Keratinocyte (primary cell): ENCODE measurements around a stretch of chr4.

DNA sequence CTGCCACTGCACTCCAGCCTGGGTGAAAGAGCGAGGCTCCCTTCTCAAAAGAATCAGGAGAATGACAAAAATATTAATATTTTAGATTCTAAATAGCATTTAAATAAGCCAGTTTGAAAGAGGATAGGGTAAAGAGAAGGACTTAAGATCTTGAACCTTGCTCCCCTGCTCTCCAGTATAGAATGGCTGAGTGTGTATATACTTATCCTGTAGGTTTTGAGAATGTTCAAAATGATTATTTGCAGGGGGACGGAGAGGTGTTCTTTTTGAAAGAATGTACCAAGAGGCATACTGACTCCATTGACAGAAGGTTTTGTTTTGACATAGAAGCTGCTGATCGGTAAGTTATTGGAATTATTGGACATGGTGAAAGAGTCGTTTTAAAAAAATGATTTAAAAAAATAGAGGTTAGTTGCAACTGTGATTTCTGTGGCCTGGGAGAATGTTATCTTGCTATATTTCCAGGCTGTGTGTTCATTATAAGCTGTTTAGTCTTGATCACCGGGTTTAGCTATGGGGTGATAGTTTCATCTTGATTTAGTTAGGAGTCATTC lies 149.8 kb downstream of the ARHGAP10 start:
CAGE:
- cytosol, long polyA minus RNA, result no peak
- cytosol, long polyA plus RNA, result no peak
- long polyA plus RNA, result no peak
- nucleus, long polyA minus RNA, result no peak
- nucleus, long polyA plus RNA, result no peak

DNA sequence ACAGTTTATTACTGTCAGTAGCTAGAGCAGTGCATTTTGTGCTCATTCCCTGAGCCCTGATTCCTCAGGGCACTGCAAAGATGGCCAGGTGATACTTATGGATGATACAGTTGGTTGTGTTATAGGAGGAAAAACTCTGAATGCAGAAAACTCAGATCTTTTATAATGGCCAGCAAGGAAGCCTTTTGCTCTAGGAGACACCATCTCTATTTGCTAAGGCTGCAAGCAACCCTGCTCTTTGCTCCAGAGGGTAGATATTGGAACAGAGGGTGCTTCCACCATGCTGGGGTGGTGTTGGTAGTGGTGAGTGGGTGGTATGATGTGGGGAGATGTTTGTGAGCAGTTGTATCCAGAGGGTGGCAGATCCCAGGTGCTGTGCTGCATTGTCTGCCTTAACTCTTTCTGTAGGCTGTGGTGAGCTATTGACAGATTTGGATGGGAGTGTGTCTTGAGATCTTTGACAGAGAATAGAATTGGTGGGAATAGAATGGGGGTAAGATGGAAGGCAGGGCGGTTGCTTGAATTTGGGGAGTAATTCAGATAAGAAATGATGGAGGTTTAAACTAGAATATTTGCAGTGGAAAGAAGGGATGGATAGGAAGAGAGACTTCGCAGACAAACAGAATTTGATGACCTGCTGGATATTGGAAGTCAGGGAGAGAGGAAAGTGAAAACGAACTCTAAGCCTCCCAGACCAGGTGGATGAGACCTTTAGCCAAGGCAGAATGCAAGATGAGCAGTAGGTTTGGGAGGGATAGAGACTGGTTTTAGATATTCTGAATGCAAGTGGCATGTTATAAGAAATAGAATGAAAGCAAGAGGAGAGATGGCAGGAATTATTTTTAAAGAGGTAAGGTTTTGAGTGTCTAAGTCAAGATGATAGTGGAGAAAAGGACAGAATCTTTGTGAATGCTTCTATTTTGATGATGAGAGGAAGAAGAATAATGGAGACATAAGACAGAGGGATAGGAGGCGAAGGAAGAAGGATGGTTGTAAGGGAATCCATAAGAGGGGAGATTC lies 194.2 kb downstream of the ARHGAP10 start:
CAGE:
- cytosol, long polyA minus RNA, result no peak
- cytosol, long polyA plus RNA, result no peak
- long polyA plus RNA, result no peak
- nucleus, long polyA minus RNA, result no peak
- nucleus, long polyA plus RNA, result no peak

DNA sequence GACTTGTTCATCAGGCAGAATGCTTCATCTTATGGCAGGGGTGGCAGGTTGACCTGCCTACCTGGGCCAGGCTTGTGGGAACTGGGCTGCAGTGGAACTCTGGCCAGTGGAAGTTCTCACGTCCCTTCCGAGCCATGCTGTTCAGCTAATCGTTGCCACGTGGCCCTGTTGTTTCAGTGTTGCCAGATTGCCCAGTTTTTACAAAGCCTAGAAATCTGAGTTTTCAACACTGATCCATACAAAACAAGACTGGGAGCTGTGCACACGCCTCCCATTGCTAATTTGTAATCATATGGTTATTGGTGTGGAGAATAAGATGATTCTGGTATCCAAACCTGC lies 291.9 kb downstream of the ARHGAP10 start:
CAGE:
- cytosol, long polyA minus RNA, result no peak
- cytosol, long polyA plus RNA, result no peak
- long polyA plus RNA, result no peak
- nucleus, long polyA minus RNA, result no peak
- nucleus, long polyA plus RNA, result no peak

CAGE:
- cytosol, long polyA minus RNA, result no peak
- cytosol, long polyA plus RNA, result no peak
- long polyA plus RNA, result no peak
- nucleus, long polyA minus RNA, result no peak
- nucleus, long polyA plus RNA, result no peak
Measured at GRCh38 chr4:148162280-148163201, 279.7 kb downstream of the NR3C2 start.

DNA sequence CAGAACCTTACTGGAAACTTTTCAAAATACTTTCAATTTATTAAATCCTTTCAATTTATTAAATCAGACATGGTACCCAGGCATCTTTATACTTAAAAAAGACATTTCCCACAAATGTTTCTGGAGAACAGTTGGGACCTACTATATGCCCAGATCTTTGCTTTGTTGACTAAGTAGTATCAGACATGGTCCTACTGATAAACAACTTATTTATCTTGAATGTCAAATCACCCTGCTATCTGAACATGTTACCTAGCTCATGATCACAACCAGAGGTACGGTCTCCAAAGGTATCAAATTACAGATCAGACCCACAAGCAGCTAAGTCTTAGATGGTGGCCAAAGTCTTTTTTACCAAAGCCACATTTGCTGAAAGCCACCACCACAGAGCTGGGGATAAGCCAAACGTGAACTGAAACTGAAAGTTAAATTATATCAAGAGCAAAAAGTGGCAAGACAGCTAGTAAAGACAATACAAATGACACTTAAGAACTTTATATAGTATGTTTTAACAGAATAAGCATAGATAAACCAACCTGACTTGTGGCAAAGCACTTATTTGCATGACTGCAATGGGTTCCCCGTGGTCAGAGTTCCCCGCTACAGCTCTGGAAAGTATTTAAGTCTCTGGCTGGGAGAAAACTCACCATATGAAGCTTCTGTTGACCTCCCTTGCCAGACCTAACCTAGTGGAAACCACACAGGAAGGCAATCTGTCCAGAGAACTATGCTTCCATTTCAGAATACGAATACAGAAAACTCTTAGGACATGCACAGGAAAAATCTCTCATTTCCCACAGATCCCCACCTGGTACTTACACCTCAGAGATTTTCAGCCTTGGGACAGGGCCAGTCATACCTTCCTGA lies 225.4 kb downstream of the NR3C2 start:
CAGE:
- cytosol, long polyA minus RNA, result no peak
- cytosol, long polyA plus RNA, result no peak
- long polyA plus RNA, result no peak
- nucleus, long polyA minus RNA, result no peak
- nucleus, long polyA plus RNA, result no peak

DNA sequence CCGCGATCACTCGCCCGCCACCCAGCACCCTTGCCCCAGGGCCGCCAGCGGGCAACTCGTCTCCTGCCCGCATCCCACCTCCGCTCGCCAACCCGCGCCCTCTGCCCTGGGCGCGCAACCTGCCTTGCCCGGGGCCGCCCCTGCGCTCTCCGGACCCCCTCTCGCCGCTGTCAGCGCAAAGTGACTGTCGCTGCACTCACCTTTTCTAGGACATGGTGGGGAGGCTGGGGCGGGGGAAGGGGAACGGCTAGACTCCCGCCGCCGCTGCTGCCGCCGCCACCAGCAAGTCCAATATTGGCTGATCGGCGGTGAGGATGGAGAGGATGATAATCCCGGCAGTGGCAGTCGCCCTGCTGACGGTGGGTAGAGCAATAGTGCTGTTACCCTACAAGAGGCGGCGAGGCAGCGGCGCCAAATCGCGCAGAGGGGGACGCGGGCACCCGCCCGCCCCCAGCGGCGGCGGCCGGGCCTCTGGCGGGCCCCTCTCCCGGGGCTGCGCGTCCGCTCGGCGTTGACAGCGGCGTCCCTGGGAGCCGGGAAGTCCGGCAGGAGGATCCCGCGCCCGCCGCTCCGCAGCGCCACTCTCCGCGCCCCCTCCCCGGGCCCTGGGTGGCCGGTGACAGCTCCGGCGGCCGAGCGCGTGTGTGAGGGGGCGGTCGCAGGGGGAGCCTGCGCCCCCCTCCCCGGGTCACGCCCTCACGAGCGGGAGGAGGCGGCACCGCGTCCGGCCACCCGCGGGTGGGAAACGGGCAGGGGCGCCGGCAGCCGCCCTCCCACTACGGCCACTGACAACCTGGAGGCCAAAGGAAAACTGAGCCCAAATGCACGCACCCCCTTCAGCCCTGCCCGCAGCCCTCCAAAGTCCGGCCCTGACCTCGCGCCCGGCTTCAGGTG lies 2.4 kb upstream of the NR3C2 start:
CAGE:
- cytosol, long polyA minus RNA, result no peak
- cytosol, long polyA plus RNA, result no peak
- long polyA plus RNA, result no peak
- nucleus, long polyA minus RNA, result no peak
- nucleus, long polyA plus RNA, result no peak

DNA sequence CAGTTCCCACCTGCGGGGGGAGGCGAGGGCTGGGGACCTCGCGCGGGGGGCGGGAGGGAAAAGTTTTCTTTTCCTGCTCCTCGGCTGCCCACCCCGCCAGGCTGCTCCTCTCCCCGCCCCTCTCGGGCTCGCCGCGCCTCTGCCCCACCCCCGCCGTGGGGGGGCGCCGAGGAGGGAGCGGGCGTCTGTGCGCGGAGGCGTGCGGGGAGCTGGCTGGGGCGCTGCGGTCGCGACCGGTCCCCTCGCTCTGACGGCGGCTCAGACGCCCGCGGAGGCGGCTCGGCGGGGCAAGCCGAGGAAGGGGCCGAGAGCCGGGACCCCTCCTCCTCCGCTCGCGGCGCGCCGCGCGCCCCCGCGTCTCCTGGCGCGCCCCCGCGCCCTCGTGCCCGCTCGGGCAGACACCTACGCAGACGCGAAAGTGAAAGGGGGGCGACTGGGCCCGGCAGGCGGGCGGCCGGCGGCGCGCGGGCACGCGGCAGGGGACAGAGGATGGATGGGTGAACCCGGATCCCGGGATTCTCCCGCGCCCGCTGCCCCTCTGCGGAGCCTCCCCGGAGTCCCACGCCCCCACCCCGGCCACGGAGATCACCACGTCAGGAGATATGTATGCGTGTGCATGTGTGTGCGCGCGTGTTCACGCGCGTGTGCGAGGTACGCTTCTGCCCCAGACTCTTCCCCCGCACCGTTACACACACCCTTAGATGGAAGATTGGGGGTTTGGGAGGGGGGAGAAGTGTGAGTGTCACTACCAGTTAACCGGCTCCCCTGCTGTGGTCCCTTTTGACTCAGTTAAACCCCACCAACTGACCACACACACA lies 3.2 kb upstream of the NR3C2 start:
CAGE:
- cytosol, long polyA minus RNA, result no peak
- cytosol, long polyA plus RNA, result no peak
- long polyA plus RNA, result no peak
- nucleus, long polyA minus RNA, result no peak
- nucleus, long polyA plus RNA, result no peak

DNA sequence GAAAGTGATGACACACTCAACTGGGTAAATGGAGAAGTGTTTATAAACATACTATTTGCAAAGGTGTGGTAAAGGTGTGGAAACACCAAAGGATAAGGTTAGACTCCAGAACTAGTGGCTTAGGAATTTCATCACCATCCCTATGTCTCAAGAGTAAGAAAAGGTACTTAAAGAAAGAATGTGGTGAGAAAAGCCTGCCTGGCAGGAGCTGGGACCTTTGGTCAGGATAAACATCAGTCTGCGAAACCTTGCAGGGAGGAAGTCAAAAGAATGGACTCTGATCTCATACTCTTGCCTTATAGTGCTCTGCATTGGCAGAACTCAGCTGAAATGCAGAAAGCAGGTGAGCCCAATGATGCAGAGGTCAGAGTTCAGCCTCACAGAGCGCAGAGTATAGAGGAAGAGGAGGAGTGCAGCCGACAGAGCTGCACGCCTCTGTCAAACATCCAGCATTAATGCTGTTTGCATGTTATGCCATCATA lies 97.2 kb upstream of the NR3C2 start:
CAGE:
- cytosol, long polyA minus RNA, result no peak
- cytosol, long polyA plus RNA, result no peak
- long polyA plus RNA, result no peak
- nucleus, long polyA minus RNA, result no peak
- nucleus, long polyA plus RNA, result no peak

CAGE:
- cytosol, long polyA minus RNA, result no peak
- cytosol, long polyA plus RNA, result no peak
- long polyA plus RNA, result no peak
- nucleus, long polyA minus RNA, result no peak
- nucleus, long polyA plus RNA, result no peak
Measured at GRCh38 chr4:150150599-150151089, 72.4 kb downstream of the DCLK2 start.

CAGE:
- cytosol, long polyA minus RNA, result no peak
- cytosol, long polyA plus RNA, result no peak
- long polyA plus RNA, result no peak
- nucleus, long polyA minus RNA, result no peak
- nucleus, long polyA plus RNA, result no peak
Measured at GRCh38 chr4:150343673-150344312, 238.2 kb upstream of the MAB21L2 start.

DNA sequence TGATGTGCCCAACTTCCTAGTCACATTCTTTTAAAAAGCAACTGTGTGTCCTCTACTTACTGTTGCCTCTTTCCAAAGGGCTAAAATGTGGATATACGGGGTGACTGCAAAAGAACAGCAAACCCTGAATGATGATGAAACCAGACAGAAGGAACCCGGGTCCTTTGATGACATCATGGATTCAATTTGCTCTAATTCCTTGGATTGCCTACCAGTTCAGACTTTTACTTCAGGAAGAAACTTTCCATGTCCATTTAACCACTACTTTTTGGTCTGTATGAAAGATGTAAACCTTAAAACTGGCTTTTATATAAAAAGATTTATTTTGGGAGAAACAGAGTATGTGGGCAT lies 190.9 kb upstream of the MAB21L2 start:
CAGE:
- cytosol, long polyA minus RNA, result no peak
- cytosol, long polyA plus RNA, result no peak
- long polyA plus RNA, result no peak
- nucleus, long polyA minus RNA, result no peak
- nucleus, long polyA plus RNA, result no peak

DNA sequence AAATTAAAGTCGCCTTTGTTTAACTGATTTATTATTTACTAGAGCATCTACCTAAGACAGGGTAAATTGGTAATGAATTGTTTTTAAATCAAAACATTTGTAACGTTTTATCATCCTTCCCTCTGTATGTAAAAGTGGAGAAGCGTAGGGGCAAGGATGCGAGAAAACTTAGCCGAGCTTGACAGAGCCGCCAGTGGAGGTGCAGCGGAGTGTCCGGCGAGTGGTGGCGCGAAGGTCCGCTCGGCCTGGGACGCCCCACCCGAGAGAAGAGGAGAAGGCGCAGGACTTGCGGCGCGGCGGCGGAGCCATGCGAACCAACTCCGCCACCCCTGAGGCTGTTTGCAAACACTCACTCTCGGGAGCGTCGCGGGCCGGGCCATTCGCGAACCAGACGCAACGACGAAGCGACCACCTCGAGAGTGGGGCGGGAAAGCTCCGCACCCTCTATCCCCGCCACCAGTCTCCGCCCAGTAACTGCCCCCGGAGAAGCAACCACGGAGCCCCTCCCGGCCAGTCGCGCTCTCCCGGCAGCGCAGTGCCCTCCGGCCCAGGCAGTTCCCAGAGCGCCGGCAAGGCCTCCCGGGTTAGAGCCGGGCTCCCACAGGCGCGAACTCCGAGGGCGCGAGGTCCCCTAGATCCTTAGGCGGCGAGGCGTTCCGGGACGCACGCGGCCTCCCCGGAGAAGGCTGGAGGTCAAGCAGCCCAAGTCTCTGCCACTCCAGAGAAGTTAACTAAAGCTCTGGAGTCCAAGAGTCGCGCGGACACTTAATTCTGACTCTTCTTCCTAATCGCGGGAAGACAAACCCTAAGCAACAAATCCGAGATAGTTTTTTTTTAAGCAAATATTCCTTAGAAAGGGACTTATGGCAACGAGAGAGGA lies 2.2 kb upstream of the MAB21L2 start:
CAGE:
- cytosol, long polyA minus RNA, result no peak
- cytosol, long polyA plus RNA, result no peak
- long polyA plus RNA, result no peak
- nucleus, long polyA minus RNA, result no peak
- nucleus, long polyA plus RNA, result no peak

DNA sequence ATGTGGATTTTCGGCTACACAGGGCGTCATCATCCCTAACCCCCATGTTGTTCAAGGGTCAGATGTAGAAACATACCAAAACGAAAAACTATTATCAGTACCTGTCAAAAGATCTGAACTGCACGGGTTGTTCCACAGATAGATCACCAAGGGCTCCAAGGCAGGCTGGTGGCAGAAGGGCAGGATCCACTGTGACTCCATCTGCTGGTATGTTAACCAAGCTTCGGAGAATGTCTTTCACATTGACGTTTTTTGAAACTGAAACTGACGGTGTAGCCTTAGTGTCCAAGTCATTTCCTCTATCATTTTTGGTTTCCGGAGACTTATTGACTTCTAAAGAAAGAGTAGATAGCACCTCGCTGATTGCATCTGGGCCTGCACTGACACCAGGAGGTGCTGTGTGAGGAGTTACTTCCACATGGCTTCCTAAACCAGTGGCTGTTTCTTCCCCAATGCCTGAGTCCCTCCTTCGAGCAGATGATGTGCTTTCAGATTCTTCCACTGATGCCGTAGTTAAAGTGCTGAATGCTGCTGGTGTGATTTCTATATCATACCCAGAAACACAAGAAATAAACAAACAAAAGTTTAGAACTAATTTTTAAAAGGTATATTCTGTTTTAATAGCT lies 186.9 kb downstream of the LRBA start:
CAGE:
- cytosol, long polyA minus RNA, result no peak
- cytosol, long polyA plus RNA, result no peak
- long polyA plus RNA, result no peak
- nucleus, long polyA minus RNA, result no peak
- nucleus, long polyA plus RNA, result no peak

DNA sequence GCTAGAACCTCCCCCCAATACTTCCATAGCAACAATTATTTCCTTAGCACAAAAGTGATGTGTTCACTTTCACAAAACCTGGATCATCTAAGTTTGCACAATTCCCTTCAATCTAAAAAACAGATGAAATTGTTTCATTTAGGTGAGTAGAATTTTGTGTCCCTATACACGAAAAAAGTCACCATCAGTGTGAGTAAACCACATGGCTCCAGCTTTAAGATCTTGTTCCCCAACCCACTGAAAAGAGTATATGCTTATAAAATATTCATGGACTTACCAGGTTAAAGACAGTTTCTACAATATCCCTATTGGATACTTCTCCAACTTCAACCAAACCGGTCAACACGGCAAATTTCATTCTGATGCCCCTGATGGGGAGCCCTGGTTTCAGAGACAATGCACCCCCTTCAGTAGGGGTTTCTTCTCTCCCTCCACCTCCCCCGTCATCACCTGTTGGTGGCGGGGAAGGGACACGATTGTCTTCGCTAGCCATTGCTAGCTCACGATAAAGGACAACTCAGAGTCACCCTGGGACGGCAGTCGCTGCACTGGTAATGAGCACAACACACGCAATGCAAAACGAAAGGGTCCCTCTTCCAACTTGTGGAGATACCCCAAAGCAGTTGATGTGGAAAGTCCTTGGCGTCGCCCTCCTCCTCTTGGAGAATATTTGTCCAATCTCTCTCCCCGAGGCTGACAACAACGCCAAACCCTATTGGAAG lies 773 bp downstream of the LRBA start:
CAGE:
- cytosol, long polyA minus RNA, result no peak
- cytosol, long polyA plus RNA, result no peak
- long polyA plus RNA, result no peak
- nucleus, long polyA minus RNA, result no peak
- nucleus, long polyA plus RNA, result start-site peak on the minus strand centred at position 426 of the sequence, 46 bp wide, 96 and 39 reads in 2 replicates

DNA sequence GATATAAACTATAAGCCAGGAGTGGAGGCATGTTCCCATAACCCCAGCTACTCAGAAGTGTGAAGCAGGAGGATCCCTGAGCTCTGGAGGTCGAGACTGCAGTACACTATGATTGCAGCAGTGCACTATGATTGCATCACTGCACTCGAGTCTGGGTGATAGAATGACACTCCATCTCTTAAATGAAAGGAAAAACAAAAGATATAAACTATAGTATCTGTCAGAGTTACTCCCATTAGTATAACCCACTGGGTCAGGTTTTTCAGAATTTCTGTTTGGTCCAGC lies 47.6 kb downstream of the RPS3A start:
CAGE:
- cytosol, long polyA minus RNA, result no peak
- cytosol, long polyA plus RNA, result no peak
- long polyA plus RNA, result no peak
- nucleus, long polyA minus RNA, result no peak
- nucleus, long polyA plus RNA, result no peak

GRCh38 chr4:151199563-151200072 lies 77.3 kb upstream of the PRSS48 start:
CAGE:
- cytosol, long polyA minus RNA, result no peak
- cytosol, long polyA plus RNA, result no peak
- long polyA plus RNA, result no peak
- nucleus, long polyA minus RNA, result no peak
- nucleus, long polyA plus RNA, result no peak

CAGE:
- cytosol, long polyA minus RNA, result no peak
- cytosol, long polyA plus RNA, result no peak
- long polyA plus RNA, result no peak
- nucleus, long polyA minus RNA, result no peak
- nucleus, long polyA plus RNA, result no peak
Measured at GRCh38 chr4:151251638-151252795, 24.9 kb upstream of the PRSS48 start.

CAGE:
- cytosol, long polyA minus RNA, result no peak
- cytosol, long polyA plus RNA, result no peak
- long polyA plus RNA, result no peak
- nucleus, long polyA minus RNA, result no peak
- nucleus, long polyA plus RNA, result no peak
Measured at GRCh38 chr4:151260230-151260873, 16.6 kb upstream of the PRSS48 start.

DNA sequence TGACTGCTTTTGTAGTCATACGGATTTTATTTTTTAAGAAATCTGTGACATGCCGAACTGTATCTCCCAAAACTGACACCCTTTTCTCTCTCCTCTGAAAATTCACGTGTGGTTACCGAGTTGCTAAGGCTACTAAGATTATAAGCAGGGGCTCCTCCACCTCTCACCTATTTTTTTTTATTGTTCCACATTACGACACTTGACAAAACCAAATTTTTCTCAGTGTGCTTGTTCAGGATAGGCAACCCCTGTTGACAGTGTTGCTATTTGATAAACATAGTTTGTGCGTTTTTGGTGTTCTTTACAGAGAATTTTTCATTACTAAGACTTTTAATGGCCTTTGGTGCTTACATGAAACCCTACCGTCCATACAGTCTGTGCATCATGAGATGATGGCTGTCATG lies 105.3 kb downstream of the GATB start:
CAGE:
- cytosol, long polyA minus RNA, result no peak
- cytosol, long polyA plus RNA, result no peak
- long polyA plus RNA, result no peak
- nucleus, long polyA minus RNA, result no peak
- nucleus, long polyA plus RNA, result no peak

DNA sequence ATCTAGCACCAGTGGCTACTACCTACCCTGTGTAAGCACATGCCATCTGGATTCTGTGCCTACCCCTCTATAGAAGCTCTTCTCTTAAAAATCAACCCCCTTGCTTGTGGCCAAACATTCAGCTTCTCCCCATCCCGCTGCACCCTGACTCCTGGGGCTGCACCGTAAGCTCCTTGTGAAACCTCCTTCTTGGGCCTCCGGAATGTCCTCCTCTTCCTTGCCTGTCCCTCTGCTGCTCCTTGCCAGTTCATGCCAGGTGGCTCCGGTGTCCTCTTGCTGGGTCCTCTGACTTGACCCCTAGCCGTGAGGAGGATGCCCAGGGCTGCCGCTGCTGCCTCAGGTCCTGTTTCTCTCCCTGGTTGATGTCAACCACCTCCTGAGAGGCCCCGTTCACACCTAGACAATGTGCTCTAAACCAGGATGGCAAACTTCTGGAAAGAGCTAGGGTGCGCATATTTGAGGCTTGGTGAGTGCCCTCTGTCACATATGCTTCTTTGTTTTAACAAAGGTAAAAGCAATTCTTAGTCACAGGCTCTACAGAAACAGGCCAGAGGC lies 77.5 kb downstream of the GATB start:
CAGE:
- cytosol, long polyA minus RNA, result no peak
- cytosol, long polyA plus RNA, result no peak
- long polyA plus RNA, result no peak
- nucleus, long polyA minus RNA, result no peak
- nucleus, long polyA plus RNA, result no peak